ENCODE data around the gene CEBPZOS.

GRCh38 chr2:34011614-34011937 is 412.5 kb upstream of the FAM98A start:
- PRO-cap = no peak
- RAMPAGE, long total RNA, 4 experiments = no peak in any of the 4 experiments

DNA sequence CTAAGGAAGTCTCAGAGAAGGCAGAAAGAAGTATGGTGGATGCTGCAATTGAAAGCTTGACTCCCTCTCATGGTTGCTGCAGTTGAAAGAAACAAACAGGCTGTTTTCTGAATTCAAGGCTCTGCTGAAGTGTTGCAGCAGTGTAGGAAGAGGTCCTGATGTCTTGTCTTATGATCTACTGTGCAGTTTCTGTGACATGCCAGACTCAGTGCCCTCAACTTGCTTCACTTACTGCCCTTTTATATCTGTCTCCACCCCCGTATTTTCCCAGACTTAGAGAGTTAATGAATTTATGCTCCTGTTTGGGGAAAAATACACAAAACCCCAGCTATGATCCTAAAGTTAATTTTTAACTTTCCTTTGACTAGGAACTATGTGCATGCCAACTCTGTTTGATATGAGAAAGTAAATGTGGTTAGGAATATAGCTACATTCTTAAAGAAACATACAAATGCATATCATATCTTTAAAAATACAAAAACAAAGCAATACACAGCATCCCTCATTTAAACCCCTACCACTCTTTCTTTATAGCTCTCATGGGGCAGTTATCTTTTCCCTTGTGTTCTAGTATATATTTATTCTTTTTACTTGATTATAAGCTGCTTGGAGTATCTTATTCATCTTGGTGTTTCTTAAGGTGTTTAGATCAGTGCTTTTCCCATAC is 655.4 kb upstream of the FAM98A start:
- PRO-cap = no peak
- RAMPAGE, long total RNA, 4 experiments = no peak in any of the 4 experiments

- PRO-cap = no peak
- RAMPAGE, long total RNA, 4 experiments = no peak in any of the 4 experiments
These were observed 2.3 kb downstream of the CRIM1 start for GRCh38 chr2:36357890-36358294.

GRCh38 chr2:36402137-36402796 is 46.7 kb downstream of the CRIM1 start:
- PRO-cap = no peak
- RAMPAGE, long total RNA, 4 experiments = no peak in any of the 4 experiments

DNA sequence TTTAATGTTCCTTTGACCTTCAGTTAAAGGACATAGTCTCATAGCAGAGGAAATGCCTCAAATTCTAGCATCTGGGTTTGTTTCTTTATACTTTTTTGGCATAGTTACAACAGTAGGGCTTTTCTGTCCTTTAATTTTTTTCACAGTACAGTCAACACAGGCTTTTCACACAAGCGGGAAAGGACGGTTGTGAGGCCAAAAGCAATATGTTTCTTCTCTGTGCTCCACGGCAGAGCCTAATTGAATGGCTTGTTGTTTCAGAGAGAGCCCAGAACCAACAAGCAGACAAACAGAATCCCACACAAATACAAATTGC is 57.7 kb downstream of the CRIM1 start:
- PRO-cap = unidirectional peak, plus-strand start at position 172 of the sequence
- RAMPAGE, long total RNA, 4 experiments = no peak in any of the 4 experiments

DNA sequence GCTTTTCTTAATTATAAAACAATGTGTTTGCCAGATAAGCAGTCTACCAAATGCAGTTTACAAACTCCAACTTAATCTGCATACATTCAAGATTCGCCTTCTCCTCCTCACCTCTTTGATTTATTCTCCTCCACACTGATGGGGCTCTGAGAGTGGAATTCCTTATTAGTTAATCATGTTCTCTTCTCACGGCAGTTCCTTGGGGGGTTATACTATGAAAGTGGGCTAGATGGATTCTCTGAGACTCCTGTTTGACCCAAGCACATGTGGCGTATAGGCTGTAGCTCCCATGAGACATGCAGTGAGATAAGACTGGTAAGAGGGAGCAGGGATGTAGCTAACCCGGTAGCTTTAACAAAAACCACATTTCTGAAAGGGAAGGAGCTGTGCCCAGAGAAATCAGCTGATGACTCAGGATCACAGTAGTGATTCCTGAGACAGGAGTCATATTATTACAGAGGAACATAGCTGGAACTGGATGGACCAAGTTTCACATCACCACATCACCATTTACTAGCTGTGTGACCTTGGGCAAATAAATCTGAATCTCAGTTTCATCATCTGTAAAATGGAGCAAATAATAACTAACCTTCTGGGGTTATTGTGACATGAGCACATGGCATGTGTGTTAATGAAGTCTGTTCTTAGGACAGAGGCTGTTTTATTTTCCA is 82.9 kb downstream of the CRIM1 start:
- PRO-cap = bidirectional peak, plus-strand start at position 457 of the sequence, minus-strand start at position 371 of the sequence
- RAMPAGE, long total RNA, 4 experiments = no peak in any of the 4 experiments

DNA sequence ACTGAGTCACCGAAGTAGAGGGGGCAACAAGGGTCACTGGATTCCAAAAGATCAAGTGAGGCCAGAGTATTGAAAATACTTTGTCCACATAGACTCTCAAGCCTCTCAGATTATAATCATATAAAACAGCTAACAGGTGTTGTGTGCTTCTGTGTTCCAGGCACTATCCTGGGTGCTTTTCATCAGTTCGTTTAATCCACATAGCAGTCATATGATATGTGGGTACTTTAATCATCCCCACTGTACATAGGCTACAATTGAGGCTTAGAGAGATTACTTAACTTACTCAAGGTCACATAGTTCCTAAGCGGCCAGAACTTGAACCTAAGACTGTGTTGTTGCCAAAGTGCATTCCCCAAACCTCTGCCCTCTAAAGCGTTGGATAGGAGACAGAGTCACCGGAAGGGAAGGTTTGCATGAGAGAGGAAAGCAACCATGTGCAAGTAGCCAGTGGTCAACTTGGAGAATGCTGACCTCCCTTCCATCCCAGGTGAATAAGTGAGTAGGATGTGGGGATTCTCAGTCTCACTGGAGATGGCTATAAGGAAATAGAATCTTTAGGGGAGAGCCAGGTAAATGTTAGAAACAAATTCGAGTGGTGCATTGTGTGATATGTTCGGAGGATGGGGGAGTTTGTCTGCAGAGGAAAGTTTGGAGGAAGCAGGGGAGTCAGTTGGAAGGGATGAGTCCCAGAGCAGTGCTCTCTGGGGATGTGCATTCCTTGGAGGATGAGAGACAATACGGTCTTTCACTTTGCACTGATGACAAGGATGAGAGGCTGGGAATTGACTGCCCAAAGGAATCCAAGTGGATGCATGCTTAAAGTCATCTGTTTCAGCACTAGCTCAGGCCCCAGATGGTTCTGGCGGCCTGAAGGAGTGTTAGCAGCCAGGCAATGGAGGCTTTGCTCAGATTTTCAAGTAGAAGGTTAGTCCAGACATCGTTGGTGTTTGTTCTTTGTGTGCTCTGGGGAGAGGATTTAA is 99.9 kb downstream of the CRIM1 start:
- PRO-cap = no peak
- RAMPAGE, long total RNA, 4 experiments = no peak in any of the 4 experiments

DNA sequence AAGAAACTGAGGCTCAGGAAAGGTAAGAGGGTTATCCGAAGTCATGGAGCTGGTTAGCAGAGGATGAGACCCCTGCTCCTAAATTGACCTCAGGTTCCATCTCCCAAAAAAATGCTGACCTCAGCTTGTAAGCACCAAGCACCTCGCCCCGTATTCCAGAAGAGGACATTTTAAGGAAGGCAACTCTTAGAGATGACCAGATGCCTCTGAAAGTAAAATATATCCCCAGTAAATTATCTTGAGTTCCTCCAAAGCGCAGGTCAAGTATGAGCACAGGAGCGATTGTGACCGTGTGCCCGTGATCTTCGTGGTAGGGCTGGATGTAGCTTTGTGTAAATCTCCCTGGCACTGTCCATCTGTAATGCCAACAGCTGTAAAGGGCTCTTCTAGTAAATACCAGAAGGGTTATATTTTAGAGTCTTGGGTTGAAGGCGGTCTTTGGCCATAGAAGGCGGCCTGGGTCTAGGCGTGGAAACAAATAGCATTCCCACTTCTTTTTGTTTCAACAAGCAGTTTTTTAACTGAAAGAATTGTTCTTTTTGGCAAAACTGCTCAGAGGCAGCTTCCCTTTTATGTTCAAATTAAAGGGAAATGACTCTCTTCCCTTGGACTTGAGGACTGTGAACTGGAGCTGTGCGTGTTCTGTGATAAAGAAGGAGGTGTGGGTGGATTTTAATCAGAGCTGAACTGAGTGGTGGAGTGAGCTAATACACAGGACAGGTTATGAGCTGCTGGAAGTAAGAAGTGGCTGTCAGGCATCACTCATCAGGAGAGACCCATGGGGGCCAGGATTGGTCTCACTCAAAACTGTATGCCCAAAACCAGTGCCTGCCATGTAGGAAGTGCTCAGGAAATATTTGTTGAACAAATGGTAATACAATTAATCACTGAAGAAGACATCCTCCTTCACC is 56.3 kb downstream of the FEZ2 start:
- PRO-cap = unidirectional peak, plus-strand start at position 679 of the sequence
- RAMPAGE, long total RNA, 4 experiments = no peak in any of the 4 experiments

DNA sequence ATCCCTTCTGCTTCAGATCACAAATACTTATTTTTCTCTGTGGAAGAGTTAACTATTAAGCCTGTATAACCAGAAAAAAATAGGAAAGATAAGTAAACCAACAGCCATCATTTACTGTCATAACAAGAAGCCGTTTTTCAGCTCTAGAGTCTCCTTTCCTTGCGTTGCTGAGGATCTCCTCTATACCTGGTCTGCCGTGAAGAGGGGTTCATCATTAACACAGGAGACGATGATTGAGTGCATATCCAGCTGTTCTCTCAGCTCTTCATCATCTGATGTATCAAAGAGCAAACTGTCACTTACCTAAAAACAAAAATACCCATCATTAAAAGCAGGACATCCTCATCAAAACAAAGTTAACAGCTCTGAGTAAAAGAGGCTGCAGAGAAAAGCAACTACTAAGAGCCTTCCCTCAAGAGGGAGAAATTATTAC is 14.8 kb downstream of the FEZ2 start:
- PRO-cap = no peak
- RAMPAGE, long total RNA, 4 experiments = no peak in any of the 4 experiments

GRCh38 chr2:36782200-36782744 is 85.8 kb downstream of the VIT start:
- PRO-cap = no peak
- RAMPAGE, long total RNA, 4 experiments = no peak in any of the 4 experiments

GRCh38 chr2:36834950-36835807 is 131.2 kb downstream of the STRN start:
- PRO-cap = no peak
- RAMPAGE, long total RNA, 4 experiments = no peak in any of the 4 experiments

DNA sequence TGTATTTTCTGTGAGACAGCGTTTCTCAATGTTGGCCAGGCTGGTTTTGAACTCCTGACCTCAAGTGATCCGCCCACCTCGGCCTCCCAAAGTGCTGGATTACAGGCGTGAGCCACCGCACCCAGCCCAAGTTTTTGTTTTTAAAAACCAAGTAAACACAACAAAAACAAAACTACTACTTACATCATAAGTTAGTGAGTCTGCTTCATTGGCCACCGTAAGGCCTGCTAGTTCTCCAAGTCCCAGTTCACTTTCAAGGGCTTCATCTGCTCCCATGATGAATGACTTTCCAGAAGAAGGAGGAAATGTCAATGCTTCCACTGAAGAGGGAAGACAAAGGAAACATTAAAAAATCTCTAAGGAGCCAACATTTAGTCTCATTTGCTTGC is 88.6 kb downstream of the STRN start:
- PRO-cap = no peak
- RAMPAGE, long total RNA, 4 experiments = no peak in any of the 4 experiments

DNA sequence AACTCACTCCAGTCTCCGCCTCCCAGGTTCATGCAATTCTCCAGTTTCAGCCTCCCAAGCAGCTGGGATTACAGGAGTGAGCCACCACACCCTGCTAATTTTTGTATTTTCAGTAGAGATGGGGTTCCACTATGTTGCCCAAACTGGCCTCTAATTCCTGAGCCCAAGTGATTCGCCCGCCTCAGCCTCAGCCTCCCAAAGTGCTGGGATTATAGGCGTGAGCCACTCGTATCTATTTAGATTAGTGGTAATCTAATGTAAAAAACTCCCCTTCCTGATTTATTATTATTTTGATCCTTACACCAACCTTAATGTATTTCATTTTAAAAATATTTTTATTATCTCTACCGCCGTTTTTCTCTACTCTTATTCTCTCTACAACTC is 66.4 kb downstream of the STRN start:
- PRO-cap = no peak
- RAMPAGE, long total RNA, 4 experiments = no peak in any of the 4 experiments

DNA sequence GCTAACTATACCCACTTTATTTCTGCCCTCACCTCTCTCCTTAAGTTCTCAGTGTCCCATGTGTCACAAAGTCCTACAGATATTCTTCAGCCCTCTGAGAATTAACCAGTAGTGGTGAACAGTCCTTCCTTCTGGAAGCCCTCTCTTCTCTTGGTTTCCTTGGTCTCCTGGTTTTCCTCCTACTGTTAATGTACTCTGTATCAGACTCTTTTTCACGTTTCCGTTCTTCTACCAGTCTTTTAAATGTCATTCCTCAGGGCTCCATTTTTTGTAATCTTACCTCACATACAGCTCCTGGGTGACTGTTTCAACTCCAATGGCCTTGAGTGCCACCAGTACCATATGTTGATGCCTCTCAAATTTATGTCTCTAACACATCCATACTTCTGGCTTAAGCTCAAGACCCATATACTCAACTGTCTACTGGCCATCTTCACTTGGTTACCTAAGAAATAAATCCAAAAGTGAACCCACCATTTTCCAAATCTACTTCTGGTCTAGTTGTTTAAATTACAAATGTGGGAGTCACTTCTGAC is 53.9 kb downstream of the STRN start:
- PRO-cap = no peak
- RAMPAGE, long total RNA, 4 experiments = no peak in any of the 4 experiments

DNA sequence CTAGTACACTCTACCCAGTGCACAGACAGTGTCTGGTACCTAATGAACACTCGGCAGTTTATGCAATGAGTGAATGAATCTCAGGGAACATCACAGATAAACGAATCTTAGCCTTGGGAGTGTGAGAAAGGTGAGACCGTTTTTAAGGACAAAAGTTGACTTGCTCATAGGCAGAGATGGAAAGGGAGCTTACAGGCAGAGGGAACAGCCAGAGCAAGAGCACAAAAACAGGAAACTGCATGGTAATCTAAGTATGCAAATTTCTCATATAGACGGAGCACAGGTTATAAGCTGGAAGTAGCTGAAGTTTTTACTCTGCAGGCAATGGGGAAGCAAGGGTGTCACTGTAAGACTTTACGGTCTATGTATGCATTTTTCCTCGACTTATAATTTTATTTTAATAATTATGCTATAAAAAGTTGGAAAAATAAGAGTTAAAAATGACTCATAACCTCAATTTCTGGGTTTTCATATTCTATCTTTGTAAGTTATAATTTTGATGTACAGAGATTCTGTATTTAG is 44.8 kb upstream of the STRN start:
- PRO-cap = no peak
- RAMPAGE, long total RNA, 4 experiments = no peak in any of the 4 experiments

DNA sequence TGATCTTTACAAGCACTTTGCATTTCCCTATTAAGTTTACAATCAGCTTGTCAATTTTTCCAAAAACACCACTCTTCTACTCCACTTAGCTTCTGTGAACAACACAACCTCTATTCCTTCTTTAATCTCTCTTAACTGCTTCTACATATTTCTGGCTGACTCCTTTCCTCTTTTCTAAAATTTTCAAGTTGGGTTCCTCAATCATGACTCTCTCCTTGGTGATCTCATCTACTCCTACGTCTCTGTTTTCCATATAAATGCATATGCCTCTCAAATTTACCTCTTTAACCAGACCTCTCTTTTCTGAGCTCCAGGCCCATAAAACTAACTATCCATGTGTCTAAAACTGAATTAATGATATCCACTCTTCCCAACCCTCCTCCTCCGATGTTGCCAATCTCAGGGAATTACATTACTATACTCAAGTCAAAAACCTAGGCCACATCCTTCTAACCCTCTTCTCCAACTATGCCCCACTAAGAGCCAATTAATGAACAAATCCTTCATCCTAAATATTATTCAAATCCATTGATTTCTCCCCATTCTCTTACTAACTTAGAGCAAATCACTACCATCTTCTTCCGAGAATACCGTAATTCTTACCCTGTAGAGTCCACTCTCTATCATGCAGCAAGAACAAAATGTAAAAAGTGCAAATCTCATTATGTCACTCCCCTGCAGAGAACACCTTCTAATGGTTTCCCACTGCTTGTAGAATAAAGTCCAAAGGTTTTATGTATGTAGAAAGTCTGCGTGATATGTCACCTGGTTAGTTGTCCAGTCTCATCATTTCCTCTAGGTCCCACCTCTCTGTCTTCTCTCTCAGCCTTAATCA is 48.4 kb downstream of the HEATR5B start:
- PRO-cap = no peak
- RAMPAGE, long total RNA, 4 experiments = no peak in any of the 4 experiments

DNA sequence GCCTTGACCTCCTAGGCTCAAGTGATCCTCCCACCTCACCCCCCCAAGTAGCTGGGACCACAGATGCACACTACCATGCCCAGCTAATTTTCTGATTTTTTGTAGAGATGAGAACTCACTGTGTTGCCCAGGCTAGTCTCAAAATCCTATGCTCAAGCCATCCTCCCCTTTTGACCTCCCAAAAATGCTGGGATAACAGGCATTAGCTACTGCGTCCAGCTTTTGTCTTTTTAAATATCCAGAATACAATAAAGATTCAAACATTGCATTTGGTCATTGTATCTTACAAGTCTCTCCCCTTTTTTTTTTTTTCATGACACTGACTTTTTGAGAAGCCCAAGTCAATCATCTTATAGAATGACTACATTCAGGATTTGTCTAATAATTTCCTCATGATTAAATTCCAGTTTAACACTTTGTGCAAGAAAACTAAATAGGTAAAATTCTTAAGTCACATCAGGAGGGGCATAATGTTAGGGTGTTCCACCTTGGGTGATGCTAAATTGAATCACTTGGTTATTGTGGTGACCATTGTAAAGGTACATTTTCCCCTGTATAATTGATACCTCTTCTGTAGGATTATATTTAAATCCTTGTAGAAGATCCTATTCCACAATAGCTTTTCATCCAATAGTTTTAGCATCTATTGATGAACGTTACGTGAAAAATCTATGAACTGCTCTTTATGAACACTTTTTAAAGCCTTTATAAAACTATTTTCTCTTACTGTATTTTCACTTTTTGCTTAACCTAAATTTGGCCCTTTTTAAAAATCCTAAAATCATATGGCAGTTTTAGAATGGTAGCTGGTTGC is 20.3 kb downstream of the GPATCH11 start:
- PRO-cap = no peak
- RAMPAGE, long total RNA, 4 experiments = no peak in any of the 4 experiments

- PRO-cap = no peak
- RAMPAGE, long total RNA, 4 experiments = no peak in any of the 4 experiments
These were observed 21.1 kb downstream of the GPATCH11 start for GRCh38 chr2:37105397-37105842.

GRCh38 chr2:37179857-37180333 is 8.6 kb downstream of the SULT6B1 start:
- PRO-cap = no peak
- RAMPAGE, long total RNA, 4 experiments = no peak in any of the 4 experiments

GRCh38 chr2:37196231-37197504 is at the start of gene CEBPZOS:
TSS of gene CEBPZOS (plus strand) at chr2:37196496.
- PRO-cap = bidirectional peak, plus-strand start at chr2:37196523, minus-strand start at chr2:37196424; bidirectional peak, plus-strand start at chr2:37197176, minus-strand start at chr2:37197089
- RAMPAGE, long total RNA, 4 experiments = start-site peak on the plus strand in 3 of 4 experiments, at chr2:37196488-37196499 at its widest, 97 to 246 reads per replicate